AG09319 (cell line): ENCODE data around the genes MRPS26 and SLC4A11.

- RRBS = no CpG with 5 or more reads among the region's 1 CpG
These were observed 2.2 kb upstream of the NSFL1C start for GRCh38 chr20:1468820-1469325.

DNA sequence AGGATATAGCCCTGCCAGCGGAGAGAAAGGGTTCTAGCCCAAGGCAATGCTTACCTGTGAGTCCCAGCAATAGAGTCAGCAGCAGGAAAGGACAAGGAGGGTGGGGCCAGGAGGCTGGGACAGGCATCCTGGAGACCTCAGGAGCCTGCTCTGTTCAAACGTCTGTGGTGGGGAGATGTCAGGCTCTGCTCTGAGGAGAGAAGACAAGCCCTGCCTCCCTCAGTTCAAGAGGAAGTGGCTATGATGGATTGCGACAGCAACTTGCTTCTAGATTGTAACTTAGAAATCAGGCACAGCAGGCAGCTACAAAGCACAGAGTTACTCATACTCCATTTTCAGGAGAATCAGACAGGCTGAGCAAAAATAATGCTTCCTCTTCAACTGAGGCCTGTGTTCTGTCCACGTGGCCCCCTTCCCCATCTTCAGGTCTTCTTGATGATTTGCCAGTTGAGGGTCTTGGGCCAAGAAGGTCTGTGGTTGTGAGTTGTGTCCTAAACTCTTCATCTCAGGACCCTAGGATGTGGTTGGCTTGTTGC, 31.1 kb upstream of the SIRPD start:
- RRBS = no CpG with 5 or more reads among the region's 4 CpGs

DNA sequence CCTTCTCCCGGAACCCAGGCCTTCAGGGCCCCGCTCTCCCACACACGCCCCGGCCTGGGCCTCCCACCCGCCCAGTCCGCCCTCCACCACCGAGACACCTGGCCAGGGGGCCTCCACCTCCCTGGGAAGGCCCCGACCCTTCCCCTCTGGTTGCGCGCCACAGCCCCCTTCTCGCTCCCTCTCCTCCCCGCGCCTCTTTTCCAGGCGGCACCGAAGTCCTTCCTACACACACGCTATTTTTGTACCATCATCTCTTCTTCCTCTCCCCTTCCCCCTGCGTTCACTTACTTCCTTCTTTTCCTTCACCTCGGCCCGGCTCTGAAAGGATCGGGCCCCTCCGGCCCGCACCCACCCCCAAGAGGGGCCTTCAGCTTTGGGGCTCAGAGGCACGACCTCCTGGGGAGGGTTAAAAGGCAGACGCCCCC, 1.4 kb upstream of the SIRPA start:
- RRBS = 28% methylated on average over 4 of the region's 24 CpGs

DNA sequence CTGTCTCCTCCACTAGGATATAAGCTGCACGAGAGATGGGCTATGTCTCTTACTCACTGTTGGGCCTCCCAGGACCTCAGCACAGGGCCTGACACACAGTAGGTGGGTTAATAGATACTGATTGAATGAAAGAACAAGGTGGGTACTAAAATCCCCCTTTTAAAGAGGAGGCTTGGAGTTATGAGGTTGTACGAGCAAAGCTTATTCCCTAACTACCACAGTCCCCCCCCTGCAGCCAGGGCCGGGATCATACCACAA, 8.6 kb downstream of the SIRPA start:
- RRBS = no CpG with 5 or more reads among the region's 3 CpGs

GRCh38 chr20:1911956-1913012, 17.1 kb downstream of the SIRPA start:
- RRBS = 50% methylated on average over 3 of the region's 25 CpGs

GRCh38 chr20:1946573-1947681, 46.9 kb downstream of the PDYN start:
- RRBS = no CpG with 5 or more reads among the region's 55 CpGs

GRCh38 chr20:2210823-2211678, 84.8 kb upstream of the TGM3 start:
- RRBS = no CpG with 5 or more reads among the region's 5 CpGs

- RRBS = no CpG with 5 or more reads among the region's 5 CpGs
These were observed 77.6 kb upstream of the TGM3 start for GRCh38 chr20:2218075-2218657.

DNA sequence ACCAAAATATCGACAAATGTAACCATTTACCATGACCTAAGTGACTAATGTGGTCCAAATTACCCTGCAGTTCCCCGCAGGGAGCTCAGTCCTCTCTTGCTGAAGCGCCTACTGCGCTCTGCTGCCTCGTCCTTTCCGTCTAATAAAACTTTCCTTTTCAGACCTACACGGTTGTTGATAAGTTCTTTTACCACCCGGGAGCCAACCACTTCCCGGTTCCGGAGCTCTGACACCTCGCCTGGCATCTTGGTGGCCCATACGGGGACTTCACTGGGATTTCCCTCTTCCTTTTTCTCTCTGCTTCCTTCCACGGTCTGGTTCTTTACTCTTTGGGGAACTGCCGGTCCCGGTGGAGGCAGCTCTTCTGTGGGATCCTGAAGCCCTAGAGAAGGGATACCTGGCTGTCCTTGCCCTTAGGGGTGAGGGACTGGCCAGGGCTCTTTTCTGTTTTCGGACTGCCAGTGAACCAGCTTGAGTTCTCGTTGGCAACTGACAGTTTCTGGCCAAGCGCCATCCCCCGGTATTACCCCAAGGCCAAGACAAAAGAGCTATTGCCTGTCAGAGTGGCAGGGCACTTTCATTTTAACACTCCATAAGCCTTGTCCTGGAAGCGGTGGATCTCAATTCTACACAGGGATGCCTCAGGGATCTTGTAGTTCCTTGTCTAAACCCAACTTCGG, 804 bp upstream of the CPXM1 start:
- RRBS = no CpG with 5 or more reads among the region's 21 CpGs

DNA sequence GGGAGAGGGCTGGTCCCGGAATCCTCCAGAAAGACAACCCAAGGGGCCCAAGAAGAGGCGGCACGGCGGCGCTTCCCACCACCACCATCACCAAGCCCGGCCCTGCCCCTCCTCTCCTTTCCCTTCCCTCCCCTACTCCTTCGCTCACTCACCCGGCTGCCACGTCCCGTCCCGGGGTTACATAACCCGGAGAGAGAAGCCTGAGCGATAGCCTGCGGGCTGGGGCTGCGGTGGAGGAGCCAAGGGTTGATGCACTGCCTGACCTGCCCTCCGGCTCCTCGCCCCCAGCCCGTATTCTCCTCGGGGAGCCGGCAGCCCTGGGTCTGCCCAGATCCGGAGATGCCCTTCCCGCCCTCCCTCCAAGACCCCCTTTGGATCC, 4.5 kb upstream of the CPXM1 start:
- RRBS = 6% methylated on average over 11 of the region's 22 CpGs

GRCh38 chr20:2838417-2839203, 1.8 kb downstream of the PCED1A start:
- RRBS = no CpG with 5 or more reads among the region's 21 CpGs

DNA sequence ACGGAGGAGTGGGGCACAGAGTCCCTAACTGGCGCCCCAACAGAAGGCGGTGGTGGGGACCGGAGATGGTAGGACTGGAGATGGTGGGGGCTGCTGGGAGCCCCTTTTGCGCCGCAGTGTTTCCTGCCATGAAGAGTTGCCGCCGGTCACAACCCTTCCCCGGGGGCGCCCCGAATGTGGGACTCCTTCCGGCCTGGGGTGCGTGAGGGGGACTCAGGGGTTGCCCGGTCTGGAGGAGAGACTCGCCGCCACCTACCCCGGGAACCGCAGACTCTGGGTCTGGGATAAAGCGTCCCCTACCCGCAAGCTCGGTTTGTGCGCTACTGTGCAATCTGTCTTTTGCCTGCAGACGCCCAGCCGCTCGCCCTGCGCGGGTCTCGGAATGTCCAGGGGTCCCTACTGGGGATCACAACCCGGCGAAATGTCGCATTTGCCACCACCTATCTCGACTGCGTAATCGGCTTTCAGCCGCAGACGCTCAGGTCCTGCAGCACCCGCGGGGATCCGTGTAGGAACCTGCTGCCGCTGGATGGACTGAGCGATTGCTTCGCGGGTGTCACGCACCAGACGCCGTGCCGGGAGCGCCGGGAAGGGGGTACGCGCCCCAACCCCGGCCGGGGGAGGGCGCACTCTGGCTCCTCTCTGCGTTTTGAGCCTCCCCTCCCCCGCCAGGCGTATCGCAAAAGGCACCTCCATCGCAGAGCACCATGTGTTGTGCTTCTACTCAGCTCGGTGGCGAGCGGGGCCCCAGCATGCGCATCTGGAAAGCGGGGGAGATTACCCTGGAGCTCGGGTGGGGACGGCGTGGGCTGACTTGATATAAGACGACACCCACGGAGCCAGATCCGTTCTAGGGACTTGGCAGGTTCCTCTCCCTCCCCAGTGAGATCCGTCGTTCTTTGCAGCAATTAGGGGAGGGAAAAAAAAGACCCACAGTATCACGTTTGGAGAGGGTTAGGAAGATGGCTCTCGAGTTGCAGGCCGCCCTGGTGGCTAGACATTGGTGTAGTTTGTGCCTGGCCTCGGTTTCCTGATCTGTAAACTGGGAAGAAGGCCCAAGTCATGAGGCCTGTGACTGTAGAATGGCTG, 792 bp upstream of the PTPRA start:
- RRBS = 16% methylated on average over 4 of the region's 76 CpGs

DNA sequence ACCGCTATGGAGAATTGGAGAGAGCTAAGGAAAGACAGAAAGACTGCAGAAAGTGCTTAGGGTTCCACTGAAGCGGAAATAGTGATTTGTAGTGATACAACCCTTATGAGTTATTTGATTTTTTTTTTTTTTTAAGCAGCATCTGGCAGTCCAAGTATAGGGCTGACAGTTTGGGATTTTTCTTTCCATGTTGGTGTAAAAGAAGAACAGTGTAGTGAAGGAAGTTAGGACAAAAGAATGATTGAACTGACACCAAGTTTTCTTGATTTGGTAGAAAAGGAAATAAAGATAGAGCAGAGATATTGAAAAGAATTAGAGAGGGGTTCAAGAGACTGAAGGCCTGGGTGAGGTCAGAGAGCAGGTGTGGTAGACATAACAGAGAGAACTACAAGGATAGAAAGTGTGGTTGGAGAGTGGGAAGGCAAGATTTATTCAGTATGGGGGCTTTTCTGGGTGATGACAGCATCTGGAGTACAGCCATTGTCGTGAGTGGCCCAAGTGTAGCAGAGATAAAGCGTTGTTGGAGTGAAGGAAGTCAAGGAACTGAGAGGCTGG, 84.6 kb downstream of the PTPRA start:
- RRBS = no CpG with 5 or more reads among the region's 4 CpGs

GRCh38 chr20:2983588-2984918, 59.4 kb upstream of the GNRH2 start:
- RRBS = no CpG with 5 or more reads among the region's 8 CpGs

DNA sequence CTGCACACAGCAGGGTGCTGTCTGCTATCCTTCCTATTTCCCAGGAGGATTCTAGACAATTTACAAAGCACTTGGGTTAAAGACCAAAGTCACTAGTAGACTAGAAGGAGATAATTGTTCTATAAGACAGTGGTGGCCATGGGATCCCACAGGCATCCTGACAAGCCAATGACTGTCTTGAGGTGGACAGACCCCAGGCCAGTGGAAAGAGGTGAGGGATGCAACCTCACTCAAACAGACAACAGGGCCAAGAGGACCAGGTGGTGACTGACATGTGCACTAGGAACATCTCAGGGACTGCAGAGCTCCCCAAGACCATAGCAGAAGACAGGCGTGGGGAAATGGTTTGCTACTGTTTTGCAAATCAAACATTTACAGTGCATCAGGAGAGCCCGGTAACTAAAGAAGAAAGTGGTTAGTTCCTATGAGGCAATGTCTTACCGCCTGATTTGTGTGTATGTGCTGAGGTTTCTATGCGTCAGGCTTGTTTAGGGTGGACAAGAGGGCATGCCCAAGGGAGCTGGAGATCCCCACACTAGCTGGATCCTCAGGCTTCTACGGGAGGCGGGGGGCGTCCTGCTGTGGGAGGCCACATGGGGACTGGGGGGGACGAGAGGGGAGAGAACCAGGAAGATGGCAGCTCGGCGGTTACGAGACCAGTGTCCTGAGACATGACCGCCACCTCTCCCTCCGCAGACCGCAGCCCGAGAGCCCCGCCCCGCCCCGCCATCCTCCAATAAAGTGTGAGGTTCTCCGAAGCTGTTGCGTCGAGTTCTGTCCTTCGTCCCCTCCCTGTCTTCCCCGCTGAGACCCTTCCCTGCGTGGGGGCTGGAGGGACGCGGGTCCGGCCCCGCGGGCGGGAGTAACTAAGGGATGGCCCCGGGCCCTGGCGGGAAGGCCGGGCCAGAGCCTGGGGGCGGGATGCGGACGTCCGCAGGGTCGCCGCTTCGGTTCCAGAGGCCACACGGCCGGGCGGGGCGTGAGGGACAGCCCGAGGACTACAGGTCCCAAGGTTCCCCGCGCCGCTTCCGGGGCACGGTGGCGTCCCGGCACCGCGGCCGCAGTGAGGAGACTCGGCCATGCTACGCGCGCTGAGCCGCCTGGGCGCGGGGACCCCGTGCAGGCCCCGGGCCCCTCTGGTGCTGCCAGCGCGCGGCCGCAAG, at the start of gene MRPS26:
MRPS26 (plus strand) TSS at position 1,063 of the 1,163 bp plus-strand sequence.
- RRBS = under 1% methylated on average over 30 of the region's 68 CpGs

DNA sequence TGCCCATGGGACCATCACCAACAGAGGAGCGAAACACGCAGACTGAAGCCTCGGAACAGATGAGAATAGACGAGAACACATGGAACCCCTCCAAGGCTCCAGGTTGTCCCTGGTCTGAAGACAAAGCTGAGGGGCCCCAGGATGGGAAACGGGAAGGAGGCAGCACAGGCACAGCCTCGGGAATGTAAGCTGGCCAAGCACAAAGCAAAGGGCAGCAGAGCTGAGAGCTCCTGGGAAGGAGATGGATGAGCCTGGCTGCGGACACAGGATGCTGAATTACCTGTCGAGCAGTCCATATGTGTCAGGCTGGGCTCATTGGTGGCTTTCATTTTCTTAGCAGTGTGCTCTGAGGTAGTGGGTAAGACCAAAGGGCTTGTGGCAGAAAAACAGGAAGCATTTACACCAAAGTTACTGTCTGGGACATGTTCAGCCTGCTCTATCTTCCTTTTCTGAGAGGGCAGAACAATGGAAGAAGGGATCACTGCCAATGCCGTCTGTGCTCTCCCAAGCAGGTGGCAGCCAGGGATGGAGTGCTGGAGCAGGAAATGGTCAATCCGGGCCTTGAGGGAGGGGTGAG, 36.7 kb upstream of the AVP start:
- RRBS = no CpG with 5 or more reads among the region's 10 CpGs

DNA sequence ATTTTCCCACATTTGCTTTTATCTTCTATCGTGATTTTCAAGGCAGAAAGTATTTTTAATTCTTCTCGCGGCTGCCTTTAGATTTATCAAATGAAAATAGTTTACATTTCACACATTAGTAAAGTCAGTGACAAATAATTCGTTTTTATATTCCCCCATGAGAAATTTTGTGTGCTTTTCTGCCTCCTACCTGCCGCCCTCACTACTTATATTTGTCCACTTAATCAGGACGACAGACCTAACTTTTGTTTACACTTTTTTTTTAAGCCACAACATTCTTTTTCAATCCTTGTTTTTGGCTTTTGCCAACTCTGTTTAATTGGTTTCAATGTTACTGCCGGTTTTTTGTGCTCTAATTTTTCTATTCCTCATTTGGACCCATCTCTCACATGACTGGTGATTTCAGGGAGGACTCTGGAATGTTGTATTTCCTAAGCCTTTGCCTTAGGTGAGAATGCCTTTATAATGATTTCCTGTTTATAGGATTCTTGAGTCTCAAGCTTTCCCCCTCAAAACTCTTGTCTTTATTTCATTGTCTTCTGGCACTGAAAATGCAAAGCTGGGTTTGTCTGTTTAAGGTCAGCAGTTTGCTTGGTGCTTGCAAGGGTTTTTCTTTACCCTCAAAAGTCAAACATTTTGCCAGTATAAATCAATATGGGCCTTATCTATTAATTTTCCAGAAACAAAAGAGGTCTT, 1.4 kb upstream of the LZTS3 start:
- RRBS = no CpG with 5 or more reads among the region's 7 CpGs

GRCh38 chr20:3203696-3204283, 692 bp downstream of the DDRGK1 start:
- RRBS = no CpG with 5 or more reads among the region's 26 CpGs

GRCh38 chr20:3239097-3239336, at the start of gene SLC4A11:
TSS of gene SLC4A11 (minus strand) at chr20:3239190.
- RRBS = under 1% methylated on average over 30 of the region's 37 CpGs

GRCh38 chr20:3239337-3240369, 663 bp upstream of the SLC4A11 start:
- RRBS = 4% methylated on average over 62 of the region's 100 CpGs